Neural progenitor cell (in vitro differentiated cells): ENCODE measurements around the genes RHOT1, ZNF207 and TMEM98.

DNA sequence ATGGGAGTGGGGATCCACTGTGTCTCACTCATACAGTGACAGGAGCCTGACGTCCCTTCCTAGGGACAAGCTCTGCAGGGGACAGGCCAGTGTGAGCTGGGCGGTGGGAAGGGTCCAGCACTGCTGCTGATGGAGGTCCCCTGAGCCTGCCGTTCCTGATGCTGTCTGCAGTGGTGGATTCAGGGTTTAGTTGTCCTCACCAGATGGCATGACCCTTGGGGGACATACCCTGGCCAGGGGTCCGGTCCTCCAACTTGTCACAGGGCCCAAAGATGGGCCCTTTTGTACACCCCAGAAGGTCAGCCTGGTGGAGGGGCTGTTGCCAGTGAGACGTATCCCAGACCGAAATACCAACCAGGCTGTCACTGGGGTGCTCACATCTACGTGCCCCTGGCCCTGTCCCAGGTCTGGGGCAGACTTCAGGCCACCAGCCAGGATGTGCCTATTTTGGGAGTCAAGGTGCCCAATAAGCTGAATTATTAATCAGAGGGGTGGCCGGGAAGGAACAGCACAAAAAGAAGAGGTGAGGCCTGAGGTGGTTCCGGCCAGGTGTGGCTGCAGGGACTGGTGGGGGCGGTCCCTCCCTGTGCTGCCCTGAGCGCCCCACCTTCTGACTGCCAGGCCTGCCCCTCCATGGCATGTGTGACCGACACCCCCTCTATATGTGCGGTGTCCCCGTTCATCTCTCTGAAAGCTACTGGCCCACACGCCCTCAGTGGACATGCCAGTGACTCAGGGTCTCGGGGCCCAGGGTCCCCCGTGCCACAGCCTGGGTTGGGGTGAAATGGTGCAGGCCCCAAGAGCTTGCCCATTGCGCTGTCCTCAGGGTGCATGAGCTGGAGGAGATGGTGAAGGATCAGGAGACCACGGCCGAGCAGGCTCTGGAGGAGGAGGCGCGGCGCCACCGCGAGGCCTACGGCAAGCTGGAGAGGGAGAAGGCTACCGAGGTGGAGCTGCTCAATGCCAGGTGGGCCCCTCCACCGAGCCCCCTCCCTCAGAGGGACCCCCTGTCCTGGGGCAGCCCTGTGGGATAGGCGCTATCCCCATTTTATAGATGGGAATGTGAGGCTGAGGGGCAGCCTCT is 133.1 kb downstream of the RAB11FIP4 start:
- RAMPAGE, long total RNA, result no peak

DNA sequence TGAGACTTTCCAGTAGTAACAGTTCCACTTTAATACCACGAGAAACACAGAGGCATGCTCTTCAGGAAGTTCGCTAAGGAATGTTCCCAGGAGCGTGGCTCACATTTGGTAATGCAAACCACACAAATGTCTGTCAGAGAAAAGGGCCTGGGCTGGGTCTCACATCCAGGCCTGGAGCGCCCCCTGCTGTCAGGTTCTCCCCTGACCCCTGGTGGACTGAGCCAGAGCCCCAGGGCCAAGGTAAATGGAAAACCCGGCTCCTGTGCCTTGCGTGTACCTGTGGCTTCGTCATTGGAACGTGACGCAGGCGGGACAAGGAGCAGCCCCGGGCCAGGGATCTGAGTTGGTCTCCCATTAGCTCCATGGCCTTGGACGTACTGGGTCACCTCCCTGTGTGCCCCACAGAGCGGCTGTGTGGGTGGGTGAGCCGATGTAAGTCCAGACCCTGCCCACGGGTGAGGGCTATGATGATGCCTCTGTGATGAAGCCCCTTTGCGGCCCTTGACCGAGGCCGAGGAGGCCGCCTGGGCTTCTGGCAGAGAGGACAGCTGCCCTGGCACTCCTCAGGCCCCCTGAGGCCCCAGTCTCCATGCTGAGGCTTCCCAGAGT is 134.0 kb downstream of the RAB11FIP4 start:
- RAMPAGE, long total RNA, result no peak

- RAMPAGE, long total RNA, result no peak
Observed at GRCh38 chr17:31916669-31917736, 15.5 kb upstream of the UTP6 start.

GRCh38 chr17:32141657-32141967 is 690 bp upstream of the RHOT1 start:
- RAMPAGE, long total RNA, result no peak

GRCh38 chr17:32142228-32142832 is at the start of gene RHOT1:
RHOT1 (plus strand) TSS chr17:32142502.
- RAMPAGE, long total RNA, result no peak

GRCh38 chr17:32349908-32350286 is at the start of gene ZNF207:
ZNF207 (plus strand) TSS chr17:32350157.
- RAMPAGE, long total RNA, result start-site peak on the plus strand at chr17:32350168-32350184, 68 and 278 reads in 2 replicates

- RAMPAGE, long total RNA, result no peak
Observed at GRCh38 chr17:32384290-32385038, 34.5 kb downstream of the ZNF207 start.

- RAMPAGE, long total RNA, result no peak
Observed at GRCh38 chr17:32386295-32386995, 36.5 kb downstream of the ZNF207 start.

GRCh38 chr17:32480719-32481485 is 5.9 kb upstream of the CDK5R1 start:
- RAMPAGE, long total RNA, result no peak

GRCh38 chr17:32495962-32496212 is 9.1 kb downstream of the CDK5R1 start:
- RAMPAGE, long total RNA, result no peak

DNA sequence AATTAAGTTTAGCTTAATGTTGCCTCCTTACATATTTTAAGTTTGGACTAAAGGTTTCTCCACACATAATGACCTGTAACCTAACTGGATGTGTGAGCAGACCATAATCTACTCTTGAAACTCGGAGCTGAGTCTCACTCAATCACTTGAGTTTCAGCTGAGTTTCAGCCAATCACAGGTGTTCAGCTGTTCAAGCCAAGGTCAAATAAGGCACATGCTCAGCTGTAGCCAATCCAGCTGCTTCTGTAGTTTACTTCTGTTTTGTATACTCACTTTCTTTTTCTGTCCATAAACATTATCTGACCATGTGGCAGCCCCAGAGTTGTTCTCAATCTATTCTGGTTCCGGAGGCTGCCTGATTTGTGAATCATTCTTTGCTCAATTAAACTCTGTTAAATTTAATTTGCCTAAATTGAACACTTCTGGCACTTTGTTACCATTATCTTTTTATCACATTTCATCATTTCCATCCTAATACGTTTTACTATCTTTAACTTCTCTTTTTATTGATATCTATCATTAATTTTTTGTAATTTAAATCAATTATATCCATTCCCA is 72.6 kb downstream of the CDK5R1 start:
- RAMPAGE, long total RNA, result no peak

DNA sequence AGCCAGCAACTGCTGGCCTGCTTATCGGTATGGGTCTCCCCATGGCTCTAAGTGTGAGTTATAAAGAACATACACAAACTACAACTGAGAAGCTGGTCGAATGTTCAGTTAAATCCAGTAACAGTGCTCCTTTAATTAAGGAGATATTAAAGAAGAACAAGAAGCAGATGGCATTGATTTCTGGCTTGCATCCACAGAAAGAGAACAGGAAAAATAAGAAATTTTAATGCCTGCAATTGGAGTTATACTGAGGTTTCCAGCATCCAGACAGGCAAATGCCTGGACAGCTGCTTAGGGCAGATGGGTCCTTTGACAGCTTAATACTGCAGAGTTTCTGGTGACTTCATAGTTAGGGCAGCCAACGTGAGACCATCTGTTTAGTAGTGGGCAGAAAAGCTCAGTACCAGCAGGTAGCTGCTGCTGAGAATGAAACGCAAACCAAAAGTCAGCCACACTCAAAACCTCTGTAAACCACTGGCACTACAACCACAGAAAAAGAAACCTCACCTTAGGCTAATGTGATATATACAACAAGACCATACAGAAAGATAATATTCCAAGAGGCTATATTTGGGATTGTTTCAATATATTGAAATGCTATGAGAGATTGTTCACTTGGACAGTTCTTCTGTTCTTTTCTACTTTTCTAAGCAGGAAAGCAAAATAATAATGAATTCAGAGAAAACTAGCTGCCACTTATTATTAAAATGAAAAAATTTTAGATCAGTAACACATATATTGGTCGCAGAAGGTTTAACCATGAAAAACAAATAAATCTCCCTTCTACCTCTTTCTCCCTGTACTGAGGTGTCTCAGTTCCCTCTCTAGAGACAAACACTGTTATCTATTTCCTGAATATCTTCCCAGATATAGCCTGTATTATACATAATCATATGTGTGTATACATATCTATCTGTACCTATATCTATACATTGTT is 110.0 kb downstream of the CDK5R1 start:
- RAMPAGE, long total RNA, result no peak

DNA sequence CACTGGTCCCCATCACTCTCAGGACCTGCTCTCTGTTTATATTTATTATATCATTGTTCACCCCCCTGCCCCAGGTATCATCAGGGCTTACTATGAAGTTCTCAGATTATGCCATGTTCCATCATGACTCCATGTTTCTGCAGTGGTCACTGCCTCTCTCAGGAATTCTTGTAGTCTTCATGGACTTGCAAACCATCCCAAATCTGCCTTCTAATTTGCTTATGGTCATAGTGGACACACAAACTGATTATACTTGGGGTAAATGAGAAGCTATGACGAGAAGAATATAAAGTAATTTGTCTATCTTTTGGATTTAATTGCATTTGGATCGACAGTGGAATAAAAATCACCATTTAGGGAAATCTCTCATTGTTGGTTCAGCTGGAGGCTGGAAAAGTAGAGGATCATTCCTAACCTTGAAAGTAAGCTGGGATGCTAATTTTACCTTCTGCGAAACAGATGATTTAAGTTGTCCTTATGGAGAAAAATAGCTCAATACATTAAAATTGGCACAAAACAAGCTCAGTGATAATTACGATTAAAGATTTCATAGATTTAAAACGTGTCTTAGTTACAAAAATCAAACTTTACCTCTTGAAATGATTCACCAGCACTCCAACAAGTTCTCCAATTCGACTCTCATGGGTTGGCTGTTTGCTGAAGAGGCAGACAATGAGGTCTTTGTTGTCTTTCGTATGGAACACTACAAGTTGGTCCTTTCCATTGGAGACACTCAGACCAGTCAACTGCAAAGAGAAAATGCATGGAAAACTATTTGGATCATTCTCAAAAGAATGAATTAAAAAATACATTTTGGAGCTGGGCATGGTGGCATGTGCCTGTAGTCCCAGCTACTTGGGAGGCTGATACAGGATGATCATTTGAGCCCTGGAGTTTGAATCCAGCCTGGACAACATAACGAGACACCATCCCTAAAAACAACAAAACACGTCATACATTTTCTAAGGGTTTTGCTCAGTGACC is 118.0 kb downstream of the CDK5R1 start:
- RAMPAGE, long total RNA, result no peak

DNA sequence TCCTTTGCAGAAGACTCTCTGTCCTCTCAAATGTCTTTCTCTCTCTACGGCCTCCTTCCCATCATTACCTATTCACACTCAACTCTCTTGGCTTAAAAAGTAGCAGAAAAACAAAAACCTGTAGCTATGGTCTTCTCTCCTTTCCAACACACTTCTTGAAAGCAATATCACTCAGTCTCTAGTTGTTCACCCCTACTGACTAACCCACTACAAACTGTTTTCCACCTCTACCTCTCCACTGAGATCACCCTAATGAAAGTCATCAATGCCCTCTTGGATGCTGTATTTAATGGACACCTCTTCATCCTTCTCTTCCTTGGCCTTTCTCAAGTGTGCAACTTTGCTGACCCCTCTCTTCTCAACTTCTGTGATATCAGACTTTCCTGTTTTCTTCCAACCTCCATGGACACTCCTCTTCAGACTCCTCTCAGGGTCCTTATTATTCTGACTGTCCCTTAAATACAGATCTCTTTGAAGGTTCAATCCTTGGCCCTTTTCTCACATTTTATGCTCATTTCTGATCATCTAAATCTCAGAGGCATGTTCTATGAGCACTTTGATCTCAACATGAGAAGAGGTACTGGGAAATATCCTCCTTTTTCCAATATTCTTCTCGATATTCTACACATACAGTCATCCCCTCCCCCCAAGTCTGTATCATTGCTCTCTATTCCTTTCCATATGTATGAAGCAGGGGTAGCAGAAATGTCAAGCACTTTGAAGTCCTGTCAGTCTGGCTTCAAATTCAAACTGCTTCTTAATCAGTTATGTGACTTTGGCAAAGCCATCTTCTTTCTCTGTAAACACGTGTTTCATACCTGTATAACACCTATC is 20.4 kb downstream of the MYO1D start:
- RAMPAGE, long total RNA, result no peak

DNA sequence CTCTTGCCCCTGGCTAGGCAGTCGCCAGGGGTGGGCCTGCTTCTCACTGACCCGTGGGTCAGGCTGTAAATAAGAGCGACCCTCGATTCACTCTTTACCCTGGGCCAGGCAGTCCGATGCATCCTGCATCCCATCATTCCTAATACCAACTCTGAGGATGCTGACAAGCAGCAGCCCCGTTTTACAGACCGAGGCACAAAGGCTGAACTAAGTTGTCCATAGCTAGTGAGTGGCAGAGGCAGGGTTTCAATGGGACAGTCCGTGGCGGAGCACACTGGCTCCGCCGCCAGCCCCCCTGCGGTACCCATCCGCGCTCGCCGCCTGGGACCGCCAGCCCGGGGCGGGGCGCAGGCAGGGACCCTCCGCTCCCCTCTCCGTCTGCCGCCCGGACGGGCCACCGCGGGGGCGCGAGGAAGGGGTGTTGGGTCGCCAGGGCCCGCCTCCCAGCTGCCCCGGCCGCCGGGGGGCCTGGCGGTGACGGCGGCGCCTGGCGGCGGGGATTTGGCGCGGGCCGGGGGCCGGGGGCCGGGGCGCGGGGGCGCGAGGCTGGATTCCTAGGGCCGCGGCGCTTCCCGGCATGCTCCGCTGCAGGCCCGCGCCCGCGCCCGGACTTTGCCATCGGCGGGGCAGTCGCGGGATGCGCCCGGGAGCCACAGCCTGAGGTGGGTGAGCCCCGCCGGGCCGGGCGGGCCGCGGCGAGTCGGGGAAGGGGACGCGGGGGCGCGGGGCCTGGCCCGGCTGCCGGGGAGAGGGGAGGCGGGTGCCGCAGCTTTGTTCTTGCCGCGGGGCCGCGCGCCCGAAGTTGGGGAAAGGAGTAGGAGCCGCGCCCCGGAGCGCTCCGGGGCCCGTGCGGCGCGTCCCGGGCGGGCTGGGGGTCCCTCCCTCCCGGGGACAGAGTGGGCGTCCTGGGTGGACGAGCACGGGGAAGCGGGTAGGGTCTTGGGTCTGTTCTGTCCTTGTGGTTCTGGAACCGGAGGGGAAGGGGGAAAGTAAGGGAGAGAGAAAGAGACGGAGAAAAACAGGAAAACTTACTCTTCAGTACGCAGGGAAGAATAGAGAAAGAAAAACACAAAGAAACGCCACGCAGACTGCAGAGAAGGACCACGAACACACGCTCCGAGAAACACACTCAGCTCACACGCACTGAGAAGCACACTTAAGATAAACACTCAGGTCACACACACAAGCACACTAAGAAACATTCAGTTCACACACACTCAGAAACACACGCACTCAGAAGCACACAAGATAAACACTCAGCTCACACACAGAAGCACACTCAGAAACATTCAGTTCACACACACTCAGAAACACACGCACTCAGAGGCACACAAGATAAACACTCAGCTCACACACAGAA is at the start of gene TMEM98:
TSS of gene TMEM98 (plus strand) at position 578 of the 1,360 bp plus-strand sequence.
- RAMPAGE, long total RNA, result no peak

DNA sequence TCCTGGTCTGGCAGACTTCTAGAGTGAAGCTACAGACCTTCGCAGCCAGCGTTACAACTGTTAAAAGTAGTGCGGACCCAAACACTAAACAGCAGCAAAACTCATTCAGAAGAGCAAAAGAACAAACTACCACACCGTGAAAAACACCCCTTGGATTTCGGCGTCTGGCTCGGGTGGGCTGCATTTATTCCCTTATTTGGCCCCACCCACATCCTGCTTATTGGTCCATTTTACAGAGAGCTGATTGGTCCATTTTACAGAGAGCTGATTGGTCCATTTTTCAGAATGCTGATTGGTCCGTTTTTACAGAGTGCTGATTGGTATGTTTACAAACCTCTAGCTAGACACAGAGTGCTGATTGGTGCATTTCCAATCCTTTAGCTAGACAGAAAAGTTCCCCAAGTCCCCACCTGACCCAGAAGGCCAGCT is 286.6 kb upstream of the ASIC2 start:
- RAMPAGE, long total RNA, result no peak

DNA sequence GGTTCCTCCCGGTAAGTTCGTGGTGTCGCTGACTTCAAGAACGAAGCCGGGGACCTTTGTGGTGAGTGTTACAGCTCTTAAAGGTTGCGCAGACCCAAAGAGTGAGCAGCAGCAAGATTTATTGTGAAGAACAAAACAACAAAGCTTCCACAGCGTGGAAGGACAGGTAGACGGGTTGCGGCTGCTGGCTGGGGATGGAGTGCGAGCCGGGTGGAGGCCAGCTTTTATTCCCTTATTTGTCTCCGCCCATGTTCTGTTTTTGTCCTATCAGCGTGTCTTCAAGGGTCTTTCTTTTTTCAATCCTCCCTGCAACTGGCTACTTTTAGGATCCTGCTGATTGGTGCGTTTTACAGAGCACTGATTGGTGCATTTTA is 122.9 kb upstream of the CCL2 start:
- RAMPAGE, long total RNA, result no peak

DNA sequence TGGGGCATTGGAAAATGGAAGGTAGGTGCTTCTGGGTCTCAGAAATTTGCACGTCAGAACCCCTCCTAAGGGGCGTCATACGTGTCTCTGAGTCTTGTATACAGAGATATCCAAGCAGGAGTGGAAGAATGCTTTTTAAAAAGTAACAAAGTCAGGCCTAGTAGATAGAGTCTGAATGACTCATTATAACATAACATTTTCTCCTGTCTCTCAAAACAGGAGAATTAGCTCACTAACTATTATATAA is 86.2 kb upstream of the CCL2 start:
- RAMPAGE, long total RNA, result no peak

DNA sequence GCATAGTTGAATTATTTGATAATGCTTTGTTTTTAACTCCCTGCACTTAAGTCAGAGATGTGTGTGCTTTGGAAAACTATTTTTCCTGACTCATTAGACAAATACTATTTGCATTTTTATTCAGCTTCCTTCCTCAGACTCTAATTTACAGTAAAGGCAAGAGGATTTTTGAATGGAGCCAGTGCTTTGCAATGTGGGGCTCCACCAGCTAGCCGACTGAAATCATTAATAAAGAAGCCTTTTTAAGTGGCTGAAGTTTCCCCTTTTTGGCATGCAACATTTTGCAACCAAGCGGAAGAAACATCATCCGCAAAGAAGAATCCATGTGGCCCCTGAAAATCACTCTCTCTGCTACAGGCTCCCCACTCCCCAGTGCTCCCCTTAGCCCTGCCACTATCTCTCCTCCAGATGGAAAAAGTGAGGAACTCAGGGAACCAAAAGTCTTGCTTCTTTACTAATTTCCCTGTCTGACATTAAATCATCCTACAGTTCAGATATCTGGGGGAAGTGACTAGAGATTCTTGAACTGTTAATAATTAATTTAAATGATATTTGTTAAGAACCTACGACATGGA is 6.3 kb upstream of the CCL2 start:
- RAMPAGE, long total RNA, result no peak

- RAMPAGE, long total RNA, result no peak
Observed at GRCh38 chr17:35069228-35069808, 5.8 kb upstream of the RFFL start.